Colon Carcinoma Metastatic in the Brain (tissue), 2 donors: ENCODE data around the genes CPA3 and ANKUB1.

- PRO-cap, 2 experiments: peak in 1 of 2 experiments; most common plus-strand start chr3:146160402 (in 1); most common minus-strand start chr3:146160320 (in 1)
Observed at GRCh38 chr3:146160006-146160455, 953 bp downstream of the PLOD2 start.

DNA sequence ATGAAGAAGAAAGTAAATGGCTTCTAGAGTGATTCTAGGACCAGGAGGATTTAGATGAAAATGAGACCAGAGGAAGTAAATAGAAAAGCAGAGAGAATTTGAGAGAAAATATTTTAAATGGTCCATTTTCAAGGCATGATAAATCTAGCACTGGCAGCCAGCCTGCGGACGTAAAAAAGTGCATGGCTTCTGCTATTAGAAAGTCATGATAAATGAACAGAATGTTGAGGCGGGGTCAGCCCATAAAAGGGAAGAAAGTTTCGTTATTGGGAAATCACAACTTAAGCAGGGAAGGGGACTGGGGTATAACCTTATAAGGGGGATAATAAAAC, 88.3 kb upstream of the PLSCR4 start:
- PRO-cap, 2 experiments: no peak in any of the 2 experiments

DNA sequence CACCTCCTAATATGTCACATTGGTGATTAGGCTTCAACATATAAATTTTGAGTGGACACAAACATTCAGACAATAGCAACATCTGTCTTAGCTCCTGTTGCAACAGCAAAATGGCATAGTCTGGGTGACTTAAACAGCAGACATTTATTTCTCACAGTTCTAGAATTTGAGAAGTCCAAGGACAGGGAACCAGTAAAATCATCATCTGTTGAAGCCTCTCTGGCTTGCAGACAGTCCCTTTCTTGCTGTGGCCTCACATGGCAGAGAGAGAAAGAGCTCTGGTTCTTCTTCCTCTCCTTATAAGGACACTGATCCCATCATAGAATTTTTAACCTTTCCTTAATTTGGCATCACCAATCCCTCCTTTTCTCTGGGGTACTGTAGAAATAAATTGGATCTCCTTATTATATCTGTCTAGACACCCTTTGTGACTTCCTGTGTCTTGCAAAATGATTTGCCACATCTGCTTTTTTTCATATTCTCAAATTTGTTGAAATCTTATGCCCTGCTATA, 3.4 kb upstream of the PLSCR2 start:
- PRO-cap, 2 experiments: no peak in any of the 2 experiments

DNA sequence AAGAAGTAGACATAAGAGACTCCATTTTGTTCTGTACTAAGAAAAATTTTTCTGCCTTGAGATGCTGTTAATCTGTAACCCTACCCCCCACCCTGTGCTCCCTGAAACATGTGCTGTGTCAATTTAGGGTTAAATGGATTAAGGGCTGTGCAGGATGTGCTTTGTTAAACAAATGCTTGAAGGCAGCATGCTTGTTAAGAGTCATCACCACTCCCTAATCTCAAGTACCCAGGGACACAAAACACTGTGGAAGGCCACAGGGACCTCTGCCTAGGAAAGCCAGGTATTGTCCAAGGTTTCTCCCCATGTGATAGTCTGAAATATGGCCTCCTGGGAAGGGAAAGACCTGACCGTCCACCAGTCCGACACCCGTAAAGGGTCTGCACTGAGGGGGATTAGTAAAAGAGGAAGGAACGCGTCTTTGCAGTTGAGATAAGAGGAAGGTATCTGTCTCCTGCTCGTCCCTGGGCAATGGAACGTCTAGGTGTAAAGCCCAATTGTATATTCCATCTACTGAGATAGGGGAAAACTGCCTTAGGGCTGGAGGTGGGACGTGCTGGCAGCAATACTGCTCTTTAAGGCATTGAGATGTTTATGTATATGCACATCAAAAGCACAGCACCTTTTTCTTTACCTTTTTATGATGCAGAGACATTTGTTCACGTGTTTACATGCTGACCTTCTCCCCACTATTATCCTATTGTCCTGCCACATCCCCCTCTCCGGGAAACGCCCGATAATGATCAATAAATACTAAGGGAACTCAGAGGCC, 21.9 kb downstream of the PLSCR1 start:
- PRO-cap, 2 experiments: no peak in any of the 2 experiments

DNA sequence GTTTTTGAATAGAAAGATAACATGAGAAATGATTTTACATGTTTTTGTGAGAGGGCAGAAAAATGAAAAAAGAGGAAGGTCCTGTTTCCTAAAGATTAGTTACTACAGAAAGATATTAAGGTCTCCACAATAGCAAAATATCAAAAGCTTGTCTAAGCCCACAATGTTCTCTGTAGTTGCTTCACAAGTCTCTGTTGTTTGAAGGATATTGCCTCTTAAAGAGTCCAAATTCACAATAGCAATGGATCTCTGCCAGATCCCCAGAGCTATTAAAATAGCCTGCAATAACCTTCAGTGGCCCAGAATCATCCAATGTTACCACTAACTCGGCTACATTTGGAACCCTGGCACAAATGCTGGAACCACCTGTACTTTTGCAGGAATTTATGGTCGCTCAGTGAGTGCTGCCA, 298.6 kb upstream of the PLSCR5 start:
- PRO-cap, 2 experiments: no peak in any of the 2 experiments

- PRO-cap, 2 experiments: no peak in any of the 2 experiments
Observed at GRCh38 chr3:147396377-147396899, 9.9 kb downstream of the ZIC4 start.

DNA sequence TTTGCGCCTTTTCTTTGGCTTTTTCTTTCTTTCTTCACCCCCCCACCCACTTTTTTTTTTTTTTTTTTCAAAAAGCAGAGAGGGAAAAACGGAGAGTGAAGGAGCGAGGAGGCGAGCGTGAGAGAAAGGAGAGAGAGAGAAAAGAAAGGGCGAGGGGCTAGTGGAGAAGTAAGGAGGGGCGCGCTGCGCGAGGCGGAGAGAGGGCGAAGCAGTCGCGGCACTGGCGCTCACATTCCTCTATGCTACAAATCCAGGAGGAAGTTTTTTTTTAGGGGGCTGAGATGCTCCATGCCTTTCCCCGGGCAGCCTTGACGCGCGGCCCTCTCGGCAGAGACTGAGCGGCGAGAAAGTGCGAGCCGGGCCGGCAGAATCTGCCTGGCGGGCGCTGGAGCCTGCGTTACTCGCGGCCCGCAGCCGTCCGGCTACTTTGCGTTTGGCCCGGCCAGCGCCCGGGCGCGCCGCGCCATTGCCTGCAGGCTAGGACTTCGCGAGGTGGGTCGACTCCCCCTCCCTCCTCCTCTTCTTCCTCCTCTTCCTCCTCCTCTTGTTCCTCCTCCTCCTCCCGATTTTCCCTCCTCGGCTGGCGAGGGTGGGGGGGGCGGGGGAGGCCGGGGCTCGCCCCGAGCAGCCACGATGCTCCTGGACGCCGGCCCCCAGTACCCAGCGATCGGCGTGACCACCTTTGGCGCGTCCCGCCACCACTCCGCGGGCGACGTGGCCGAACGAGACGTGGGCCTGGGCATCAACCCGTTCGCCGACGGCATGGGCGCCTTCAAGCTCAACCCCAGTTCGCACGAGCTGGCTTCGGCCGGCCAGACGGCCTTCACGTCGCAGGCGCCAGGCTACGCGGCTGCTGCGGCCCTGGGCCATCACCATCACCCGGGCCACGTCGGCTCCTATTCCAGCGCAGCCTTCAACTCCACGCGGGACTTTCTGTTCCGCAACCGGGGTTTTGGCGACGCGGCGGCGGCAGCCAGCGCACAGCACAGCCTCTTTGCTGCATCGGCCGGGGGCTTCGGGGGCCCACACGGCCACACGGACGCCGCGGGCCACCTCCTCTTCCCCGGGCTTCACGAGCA, 654 bp downstream of the ZIC1 start:
- PRO-cap, 2 experiments: no peak in any of the 2 experiments

DNA sequence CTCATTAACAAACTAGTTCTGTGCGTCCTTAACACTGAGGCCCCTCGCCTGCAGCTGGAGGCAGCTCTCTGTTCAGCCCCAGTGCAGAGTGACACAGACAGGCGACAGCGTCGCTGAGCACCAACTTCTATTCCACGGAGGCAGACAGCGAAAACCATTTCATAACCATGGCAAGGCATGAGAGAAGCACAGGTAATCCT, 530.7 kb downstream of the ZIC1 start:
- PRO-cap, 2 experiments: no peak in any of the 2 experiments

DNA sequence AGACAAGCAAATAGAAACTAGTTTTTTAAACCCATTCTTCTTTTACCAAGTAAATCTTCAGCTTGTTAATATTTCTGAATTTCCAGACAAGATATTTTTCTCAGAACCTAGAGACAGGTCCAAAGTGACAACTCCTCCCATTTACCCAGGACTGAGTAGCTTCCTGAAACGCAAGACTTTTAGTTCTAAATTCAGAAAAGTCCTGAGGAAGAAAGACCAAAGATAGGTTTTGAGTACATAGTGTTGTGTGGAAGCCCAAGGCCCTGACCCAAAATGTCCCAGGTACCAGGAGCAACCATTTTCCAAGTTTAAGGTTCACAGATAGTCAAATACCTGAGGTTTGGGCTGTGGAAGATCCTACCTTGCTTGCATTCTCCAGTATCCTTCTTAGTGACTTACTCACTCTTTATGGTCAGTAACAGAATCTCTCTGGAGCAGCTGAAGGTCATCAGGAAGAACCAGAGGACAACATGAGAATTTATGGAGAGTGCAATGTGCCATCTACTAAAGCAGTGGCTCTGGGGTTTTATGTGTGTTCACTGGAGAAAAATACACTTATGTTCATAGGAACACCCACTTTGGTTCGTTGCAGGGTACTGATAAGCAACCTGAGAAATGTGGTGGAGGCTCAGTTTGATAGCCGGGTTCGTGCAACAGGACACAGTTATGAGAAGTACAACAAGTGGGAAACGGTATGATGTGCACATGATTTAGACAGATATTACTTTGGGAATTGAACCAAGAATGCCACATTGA, 12.7 kb downstream of the CPB1 start:
- PRO-cap, 2 experiments: no peak in any of the 2 experiments

DNA sequence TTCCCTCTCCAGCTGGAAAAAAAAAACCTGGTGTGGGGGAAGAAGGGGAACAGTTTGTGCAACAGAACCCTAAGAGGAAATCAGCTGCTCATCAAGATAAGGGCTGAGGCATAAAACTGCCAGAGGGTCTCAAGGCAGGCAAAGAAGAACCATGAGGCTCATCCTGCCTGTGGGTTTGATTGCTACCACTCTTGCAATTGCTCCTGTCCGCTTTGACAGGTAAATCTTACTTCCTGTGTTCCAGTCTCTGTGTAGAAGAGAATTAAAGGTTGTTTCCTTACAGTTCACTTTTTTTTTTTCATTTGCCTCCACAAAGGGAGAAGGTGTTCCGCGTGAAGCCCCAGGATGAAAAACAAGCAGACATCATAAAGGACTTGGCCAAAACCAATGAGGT, at the start of gene CPA3:
Gene CPA3, plus strand, starts transcription at position 140 of the 394 bp plus-strand sequence.
- PRO-cap, 2 experiments: no peak in any of the 2 experiments

DNA sequence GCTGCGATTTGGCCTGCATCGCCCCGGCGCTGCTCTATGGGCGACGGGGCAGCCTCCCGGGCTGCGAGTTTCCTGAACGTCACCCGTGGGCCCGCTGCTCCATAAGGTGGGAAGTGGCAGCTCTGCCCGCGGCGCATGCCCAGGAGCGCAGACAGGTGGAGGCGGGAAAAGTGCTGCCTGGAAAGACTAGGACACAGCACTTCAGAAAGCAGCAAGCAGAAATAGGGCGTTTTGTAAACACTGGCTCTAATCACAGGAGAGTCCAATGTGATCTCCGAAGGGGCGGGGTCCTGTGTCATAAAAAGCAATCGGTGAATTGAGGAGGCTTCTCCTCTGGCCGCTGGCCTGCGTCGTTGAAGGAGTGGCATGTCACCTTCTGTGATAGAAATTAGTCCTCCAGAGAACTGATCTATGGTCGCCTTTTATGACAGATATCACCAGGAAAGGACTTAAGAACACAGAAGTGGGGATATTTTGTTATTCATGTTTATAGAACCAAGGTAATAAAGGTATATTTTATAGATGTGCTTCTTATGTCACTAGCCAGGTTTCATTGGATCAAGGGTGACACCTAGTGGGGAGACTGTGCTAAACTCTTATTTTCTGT, 44.3 kb upstream of the GYG1 start:
- PRO-cap, 2 experiments: no peak in any of the 2 experiments

DNA sequence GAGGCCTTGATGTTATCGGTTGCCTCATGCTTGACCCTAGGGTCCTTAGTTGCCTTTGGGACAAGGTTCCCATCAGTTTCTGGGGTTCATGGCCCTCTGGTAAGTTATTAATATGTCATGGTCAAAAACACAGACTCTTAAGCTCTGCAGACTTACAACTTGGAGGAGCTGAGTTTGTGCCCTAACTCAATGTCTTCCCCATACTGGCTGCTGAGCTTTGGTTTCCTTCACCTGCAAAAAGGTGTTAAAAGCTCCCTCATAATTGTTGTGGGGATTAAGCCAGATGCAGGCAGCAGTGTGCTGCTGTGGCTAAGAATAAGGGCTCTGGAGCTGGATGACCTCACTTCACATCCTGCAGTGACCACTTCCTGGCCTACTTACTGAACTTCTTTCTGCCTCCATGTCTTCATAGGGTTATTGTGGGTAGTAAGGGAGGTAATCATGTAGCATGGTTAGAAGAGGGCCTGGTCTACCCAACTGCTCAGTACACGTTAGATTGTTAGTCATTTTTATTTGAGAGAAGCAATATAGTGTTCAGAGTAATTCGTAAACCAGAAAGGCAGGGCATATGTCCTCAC, 18.3 kb downstream of the GYG1 start:
- PRO-cap, 2 experiments: no peak in any of the 2 experiments

- PRO-cap, 2 experiments: no peak in any of the 2 experiments
Observed at GRCh38 chr3:149224781-149225589, 3.4 kb upstream of the CP start.

GRCh38 chr3:149277552-149277907, 55.9 kb upstream of the CP start:
- PRO-cap, 2 experiments: no peak in any of the 2 experiments

- PRO-cap, 2 experiments: no peak in any of the 2 experiments
Observed at GRCh38 chr3:149554585-149555237, 80.2 kb downstream of the TM4SF4 start.

DNA sequence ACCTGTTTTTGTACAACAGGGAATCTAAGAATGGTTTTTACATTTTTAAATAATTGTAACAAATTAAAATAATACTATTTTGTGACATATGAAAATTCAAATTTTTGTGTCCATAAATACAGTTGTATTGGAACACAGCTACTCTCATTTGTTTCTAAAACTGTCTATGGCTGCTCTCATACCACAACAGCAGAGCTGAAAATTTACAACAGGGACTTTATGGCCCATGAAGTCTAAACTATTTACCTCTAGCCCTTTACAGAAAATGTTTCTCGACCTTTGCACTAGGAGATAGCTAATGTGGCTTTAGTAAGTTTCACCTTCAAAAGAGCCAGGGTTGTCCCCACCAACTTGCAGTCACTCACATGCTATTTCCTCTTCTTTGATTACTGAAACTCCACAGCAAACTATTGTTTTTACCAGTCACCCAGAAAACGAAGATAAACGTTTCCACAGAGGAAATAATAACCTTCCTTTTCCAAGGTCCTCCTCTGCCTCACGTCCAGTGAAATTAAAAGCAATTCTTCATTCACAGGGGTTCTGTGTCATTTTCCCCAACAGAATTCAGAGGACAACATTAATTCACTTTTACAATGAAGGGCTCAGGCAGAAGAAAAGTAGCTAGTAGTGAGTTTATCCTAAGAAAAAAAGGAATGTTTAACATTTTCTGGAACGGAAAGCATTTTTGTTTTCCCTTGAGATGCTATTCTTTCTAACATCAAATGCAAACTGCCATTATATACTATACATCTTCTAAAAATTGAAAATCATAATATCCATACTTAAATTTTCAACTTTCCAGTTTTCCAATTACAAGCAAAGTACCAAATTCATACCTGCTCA, 48.2 kb downstream of the WWTR1 start:
- PRO-cap, 2 experiments: no peak in any of the 2 experiments

DNA sequence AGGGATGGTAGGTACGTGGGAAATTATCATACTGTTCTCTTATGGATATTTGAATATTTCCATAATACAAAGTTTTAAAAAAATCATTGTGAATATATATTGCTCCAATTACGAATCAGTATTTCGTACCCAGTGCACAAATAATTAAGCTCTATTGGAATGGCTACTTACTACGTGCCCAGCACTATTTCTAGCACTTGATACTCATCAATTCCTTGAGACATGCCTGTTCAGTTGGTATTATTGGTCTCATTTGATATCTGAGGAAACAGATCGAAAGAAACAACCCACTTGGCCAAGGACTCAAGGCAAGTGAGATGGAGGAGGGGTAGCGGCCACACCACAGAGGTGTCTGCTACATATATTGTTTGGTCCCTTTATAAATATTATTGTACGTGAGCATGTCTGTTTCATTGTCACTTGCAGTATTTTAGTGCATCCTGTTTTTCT, 42.3 kb downstream of the WWTR1 start:
- PRO-cap, 2 experiments: no peak in any of the 2 experiments

DNA sequence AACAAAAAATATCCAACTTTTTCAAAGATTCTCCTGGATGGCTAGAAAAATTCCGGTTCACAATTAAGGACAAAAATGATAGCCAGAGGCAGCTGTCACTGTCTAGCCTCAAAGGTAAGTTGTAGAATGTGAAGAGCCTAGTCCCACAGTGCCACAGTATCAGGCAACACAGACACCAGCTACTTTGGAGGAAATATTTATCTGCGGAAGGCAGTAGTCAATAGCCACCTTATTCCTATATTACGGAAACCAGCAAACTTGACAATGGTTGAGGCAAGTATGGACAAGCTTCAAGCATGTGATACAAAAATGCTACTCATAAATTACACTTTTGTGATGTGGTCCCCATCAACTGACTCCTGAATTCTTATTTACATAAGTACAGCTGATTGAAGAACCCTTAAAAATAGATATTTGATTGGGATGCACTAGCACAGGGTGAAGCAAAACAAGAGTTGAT, at the start of gene ANKUB1:
Gene ANKUB1, minus strand, starts transcription at position 170 of the 460 bp plus-strand sequence.
- PRO-cap, 2 experiments: no peak in any of the 2 experiments

DNA sequence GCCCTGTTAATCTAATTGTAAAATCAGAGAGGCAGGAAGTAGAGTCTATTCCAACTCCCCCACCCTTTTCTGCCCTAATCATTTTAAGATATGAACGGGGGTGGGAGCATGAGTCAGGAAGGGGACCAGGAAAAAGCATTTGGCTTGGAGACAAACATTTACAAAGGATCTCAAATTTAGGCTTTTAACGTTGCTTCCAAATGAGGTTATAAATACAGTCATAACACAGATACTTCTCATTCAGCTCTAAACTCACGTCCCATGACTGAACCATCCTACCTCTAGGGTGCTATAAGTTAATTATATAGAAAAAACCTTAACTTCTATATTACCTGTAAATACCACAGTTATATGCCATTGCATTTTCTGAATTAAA, 107.3 kb upstream of the PFN2 start:
- PRO-cap, 2 experiments: no peak in any of the 2 experiments

DNA sequence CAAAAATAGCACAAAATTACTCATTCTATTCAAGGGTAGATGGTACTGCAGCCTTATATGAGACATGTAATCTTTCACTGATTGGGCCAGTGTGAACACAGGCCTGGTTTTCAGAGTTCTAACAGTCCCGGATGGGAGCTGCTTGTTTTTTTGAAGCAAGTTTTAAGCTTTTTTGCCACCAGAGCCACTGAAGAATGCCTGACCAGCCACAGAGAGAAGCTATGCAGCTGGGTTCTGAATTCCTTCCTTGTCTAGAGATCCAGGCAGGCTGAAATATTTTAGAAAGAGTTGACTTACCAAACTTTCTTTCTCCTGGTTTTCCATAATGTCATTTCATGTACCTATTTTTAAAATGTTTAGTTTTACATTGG, 172.2 kb upstream of the TSC22D2 start:
- PRO-cap, 2 experiments: no peak in any of the 2 experiments